T-cell (primary cell): ENCODE measurements around a stretch of chr6.

DNA sequence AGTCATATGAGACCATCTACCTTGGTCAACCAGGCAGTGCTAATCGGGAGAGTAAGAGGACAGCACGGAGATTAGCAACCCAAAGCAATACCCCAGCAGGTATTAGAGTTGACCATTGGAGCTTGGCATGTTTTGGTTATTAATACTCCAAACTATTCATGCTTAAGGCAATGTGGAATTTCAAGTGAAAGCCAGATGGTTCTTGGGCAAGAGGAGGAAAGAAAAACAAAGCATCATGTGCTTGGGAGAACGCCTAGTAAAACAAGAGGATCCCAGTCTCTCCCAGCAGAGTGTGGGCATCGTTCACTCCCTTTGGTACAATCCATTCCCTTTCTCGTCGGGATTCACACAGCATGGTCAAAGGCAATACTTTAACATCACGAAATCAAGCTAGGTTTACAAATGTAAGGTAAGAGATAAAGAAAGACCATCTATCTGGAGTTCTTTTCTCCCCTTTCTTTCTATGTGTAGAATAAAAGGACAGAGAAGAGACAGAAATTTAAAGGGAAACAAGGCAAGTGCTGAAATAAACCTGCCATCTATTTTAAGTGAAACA lies 349.8 kb downstream of the PRKN start:
- PRO-cap, 7 experiments = no peak in any of the 7 experiments

DNA sequence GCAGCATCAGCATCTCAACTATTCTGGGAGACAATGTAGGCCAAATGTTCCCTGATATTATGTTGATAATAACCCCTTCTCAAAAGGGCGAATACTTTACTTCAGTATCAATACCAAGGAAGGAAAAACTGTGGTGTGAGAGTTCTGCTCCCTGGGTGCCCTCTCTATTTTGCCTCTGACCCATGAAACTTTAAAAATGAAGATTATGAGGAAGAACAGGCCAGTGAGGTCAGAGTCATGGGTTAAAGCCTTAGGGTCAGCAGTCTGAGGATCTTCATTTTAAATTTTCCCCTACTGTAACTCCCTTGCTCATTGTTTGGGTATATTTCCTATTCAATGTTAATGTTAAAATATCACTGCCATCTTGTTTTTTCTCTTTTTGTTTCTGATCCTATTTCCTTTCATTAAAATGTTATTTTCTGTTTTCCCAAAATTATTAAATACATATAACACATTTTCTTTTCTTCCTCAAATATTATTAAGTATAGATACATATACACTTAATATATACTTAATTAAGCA lies 47.9 kb downstream of the PRKN start:
- PRO-cap, 7 experiments = no peak in any of the 7 experiments

DNA sequence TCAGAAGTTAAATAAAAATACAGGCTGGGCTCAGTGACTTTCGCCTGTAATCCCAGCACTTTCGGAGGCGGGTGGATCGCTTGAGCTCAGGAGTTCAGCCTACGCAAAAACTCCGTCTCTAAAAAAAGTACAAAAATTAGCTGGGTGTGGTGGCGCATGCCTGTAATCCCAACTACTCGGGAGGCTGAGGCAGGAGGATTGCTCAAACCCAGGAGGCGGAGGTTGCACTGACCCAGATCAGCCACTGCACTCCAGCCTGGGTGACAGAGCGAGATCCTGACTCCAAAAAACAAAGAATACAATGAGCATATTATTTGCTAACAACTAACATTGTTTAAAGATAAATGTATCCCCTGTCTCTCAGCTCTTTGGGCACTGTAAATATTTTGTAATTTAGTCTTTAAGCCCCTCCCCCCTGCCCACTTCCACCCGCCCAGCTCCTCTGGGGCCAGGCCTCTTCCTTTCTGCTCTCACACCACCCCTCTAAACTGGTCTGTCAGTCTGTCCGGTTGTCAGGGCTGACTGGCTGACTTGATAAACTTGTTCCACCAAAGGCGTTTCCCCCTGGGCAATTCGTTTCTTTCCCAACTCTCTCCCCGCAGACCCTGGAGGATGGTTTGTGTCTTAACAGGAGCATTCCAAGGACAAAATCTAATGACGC lies 62.4 kb upstream of the QKI start:
- PRO-cap, 7 experiments = no peak in any of the 7 experiments

- PRO-cap, 7 experiments = no peak in any of the 7 experiments
Observed at GRCh38 chr6:163354889-163356051, 59.2 kb upstream of the QKI start.

DNA sequence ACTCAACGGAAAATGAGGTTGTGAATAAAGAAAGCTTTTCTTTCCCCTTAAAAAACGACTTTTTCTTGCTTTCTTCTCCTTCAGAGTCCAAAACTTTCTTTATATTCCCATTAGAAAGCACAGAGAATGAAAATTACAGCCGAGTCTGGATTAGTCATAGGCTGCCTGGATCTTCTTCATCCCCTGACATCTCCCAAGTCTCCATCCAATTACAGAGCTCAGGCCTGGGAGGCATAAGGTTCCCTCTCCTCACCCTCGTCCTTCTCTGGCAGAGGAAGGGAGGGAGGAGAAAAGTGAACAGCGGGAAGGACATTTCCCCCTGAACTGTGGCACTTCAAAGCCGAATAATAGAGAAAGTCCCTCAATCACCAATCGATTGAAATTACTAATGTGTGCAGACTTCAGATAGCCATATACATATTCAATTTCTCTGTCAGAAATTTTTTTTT lies 28.0 kb upstream of the QKI start:
- PRO-cap, 7 experiments = no peak in any of the 7 experiments

- PRO-cap, 7 experiments = no peak in any of the 7 experiments
Observed at GRCh38 chr6:163393896-163394267, 20.6 kb upstream of the QKI start.

DNA sequence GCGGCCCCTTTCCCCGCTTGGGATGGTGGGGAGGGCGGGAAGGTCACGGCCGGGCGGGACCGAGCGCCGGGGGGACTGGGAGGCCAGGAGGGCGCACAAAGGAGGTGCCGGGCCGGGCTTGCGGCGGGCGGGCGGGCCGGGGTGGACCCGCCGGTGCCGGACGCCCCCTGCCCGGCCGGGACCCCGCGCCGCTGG lies 759 bp downstream of the QKI start:
- PRO-cap, 7 experiments = no peak in any of the 7 experiments

DNA sequence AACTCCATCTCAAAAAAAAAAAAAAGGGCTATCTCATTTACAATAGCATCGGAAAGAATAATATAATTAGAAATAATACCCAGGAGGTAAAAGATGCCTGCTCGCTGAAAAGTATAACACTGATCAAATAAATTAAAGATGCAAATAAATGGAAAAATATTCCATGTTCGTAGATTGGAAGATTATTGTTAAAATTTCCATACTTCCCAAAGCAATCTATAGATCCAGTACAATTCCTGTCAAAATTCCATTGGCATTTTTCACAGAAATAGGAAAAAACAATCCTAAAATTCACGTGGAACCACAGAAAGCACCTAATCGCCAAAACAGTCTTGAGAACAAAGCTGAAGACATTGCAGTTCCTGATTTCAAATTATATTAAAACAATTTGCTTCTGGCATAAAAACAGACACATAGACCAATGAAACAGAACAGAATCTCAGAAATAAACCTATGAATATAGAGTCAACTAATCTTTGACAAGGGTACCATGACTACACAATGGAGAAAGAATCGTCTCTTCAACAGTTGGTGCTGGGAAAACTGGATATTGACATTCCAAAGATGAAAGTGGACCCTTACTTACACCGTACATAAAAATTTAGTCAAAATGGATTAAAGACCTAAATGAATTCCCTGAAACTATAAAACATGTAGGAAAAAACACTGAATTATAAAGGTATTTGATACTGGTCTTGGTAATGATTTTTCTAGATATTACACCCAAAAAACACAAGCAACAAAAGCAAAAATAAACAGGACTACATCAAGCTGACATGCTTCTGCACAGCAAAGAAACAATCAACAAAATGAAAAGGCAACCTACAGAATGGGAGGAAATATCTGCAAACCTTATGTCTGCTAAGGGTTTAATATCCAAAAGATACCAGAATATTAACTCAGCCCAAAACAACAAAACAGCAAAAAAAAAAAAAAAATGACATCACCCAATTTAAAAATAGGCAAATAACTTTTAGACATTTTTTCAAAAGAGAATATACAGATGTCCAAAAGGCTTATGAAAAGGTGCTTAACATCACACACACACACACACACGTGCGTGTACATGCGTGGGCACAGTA lies 51.9 kb downstream of the QKI start:
- PRO-cap, 7 experiments = no peak in any of the 7 experiments

GRCh38 chr6:163476230-163476819 lies 61.8 kb downstream of the QKI start:
- PRO-cap, 7 experiments = no peak in any of the 7 experiments

- PRO-cap, 7 experiments = no peak in any of the 7 experiments
Observed at GRCh38 chr6:163506841-163507639, 92.5 kb downstream of the QKI start.

GRCh38 chr6:163526436-163526768 lies 111.9 kb downstream of the QKI start:
- PRO-cap, 7 experiments = no peak in any of the 7 experiments

DNA sequence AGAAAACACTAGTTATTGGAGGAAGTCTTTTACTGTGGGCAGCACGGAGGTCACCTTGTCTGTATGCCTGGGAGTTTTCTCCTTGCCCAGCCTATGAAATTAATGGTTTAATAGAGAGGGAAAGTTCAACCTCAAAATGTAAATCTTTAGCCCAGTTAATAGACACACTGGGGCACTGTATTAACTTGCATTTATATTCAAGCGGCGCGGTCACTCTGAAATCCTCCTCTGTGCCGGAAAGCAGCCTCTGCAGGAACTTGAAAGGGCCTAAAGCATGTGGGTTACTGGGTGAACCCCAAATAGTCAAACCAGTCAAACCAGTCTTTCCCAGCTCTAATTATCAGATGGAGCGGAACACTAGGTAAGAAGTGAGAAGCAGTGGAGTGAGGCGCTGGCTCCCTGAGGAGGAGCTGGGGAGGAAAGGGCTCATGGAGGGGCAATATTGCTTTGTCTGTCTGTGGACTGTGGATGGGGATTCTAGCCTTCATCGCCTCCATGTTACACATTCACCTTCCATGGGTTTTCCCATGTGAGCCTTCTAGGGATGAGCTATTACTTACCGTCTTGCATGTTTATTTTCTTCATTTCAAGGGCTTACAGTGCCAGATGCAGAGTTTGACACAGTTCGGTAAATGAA lies 531.3 kb downstream of the QKI start:
- PRO-cap, 7 experiments = no peak in any of the 7 experiments

GRCh38 chr6:164069155-164069728 lies 654.7 kb downstream of the QKI start:
- PRO-cap, 7 experiments = no peak in any of the 7 experiments

DNA sequence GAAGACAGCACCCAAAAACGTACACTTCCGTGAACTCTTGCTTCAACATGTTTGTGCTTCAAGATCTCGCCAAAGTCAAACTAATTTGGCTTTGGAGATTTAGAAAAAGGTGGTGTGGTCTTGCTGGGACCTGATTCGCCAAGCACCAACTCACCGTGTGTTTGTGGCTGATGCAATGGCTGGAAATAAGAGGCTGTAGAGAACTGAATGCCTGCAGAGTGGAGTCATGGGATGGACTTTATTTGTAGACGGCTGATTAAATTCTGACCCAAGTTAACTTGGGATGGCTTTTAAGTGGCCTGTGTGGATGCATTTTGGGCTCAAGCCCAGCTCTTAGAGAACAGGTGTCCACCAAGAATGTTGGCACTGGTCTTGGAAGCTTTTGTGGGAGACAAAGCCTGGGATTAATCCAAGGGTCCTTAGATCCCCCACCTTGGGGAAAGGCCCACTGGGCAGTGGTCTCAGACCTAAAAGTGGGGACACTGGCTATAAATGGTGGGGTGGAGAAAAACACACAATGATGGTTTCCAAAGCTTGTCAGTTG lies 693.1 kb downstream of the QKI start:
- PRO-cap, 7 experiments = no peak in any of the 7 experiments

DNA sequence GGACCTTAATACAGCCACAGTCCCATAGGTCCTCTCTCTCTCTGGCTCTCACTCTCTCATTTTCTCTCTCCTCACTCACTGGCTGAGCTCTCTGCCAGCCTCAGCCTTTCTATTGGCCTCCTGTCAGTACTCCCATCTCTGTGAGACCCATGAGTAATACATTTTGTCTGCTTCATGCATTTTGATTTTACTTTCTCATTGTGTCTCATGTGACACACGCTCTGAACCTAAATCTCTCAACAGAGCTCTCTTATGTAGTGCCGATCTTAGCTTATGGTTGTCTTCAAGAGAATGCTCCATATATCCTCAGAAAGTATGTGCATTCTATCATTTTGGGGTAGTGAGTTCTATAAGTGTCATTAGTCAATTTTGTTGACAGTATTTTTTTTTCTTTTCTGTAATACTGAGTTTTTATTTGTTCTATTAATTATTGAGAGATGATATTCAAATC lies 907.4 kb downstream of the C6orf118 start:
- PRO-cap, 7 experiments = no peak in any of the 7 experiments

DNA sequence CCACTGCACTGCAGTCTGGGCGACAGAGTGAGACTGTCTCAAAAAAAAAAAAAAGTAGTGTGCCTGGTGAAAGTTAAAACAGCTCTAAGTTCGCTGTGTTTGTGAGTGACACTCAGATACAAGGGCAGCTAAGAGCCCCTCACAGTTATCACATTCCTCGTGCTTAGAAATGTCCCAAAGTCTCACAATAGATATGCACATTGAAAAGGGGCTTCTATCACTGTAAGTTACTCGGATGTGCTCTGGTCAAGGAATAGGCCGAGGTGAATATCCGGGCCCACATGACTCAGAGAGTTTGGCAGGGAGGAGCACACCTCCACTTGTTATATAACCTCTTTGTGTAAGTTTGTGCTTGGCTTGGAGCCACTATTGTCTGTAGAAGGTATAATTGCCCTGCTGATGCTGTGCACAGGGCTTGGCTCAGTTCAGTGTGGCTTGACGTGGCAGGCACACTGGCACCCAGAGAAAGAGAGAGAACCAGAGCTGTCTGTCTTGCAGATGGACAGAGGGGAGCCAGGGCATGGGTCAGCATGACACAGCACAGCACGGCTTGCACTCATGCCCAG lies 482.7 kb downstream of the C6orf118 start:
- PRO-cap, 7 experiments = no peak in any of the 7 experiments

DNA sequence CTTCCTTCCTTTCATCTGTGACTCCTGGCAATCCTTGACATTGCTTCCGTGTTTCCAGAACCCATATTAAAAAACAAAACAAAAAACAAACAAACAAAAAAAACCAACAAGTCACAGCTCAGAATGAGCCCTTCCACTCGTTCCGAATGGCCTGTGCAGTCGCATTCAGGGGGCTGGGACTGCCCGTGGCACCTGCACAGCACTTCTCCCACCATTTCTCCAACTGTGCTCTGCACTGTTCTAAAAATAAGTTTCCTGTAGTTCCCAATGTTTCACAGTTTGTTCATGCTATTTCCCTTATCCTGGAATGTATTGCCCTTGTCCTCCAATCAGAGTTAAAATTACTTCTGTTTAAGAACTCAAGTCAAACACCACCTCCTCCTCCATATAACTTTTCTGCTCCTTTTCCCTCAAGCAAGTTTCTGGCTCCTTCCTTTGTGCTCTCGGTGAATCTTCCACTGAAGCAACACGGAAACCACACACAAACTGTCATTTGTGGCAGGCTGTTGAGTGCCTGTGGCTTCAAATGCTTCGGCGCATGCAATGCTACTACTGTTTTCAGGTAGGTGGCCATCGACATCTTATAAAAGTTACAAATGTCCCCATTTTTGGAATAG lies 57.8 kb downstream of the PDE10A start:
- PRO-cap, 7 experiments = no peak in any of the 7 experiments

GRCh38 chr6:165752860-165753125 lies 89.8 kb upstream of the PDE10A start:
- PRO-cap, 7 experiments = peak in 1 of 7 experiments; most common plus-strand start chr6:165752983 (in 1)

GRCh38 chr6:165847297-165847679 lies 184.2 kb upstream of the PDE10A start:
- PRO-cap, 7 experiments = no peak in any of the 7 experiments

DNA sequence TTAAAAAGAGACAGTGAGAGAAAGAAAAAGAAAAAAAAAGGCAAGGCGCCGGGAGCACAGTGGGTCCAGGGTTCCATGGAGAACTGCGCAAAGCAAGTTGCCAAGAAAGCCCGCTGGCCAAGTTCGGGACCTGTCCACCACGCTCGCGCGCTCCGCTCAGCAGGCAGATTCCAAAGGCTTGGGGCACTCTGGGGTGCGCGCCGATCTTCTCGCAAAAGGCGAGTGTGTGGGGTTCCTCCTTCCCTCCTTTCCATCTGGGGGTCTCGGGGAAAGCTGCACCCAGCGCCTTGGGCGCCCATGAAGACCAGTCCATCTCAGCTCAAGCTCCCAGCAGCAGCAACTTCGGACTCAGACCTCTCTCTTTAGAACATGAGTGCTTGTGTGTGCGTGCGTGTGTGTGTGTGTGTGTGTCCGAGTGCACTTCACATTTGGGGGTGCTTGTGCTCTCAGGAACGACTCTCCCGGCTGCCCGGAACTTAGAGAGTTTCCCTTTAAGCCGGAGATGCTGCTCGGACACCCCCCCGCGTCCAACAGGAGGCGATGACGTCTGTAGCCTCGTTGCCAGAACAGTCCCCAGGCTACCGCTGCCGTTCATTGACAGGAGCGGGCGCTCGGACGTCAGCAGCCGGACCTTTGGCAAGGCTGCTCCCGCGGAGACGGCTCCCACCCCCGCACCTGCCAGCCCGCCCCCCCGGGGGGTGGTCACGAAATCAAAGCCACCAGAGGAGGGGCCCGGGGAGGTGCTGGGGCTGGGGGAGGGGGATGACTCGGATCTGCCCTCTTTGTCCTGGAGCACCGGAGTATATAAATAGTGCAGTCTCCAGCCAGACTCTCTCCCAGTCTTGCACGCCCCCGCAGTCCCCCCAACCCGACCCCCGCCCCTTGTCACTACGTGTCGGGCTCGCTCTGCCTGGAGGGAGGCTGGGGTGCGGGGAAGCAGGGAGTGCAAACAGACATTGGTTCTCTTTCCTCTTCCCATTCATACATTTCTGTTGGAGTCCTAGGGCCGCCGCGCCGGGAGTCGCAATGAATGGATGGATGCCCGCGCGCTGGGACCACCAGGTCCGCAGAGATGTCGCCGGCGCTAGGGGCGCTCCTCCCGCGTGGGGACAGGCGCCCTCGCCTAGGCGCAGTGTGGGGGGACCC lies 179.7 kb downstream of the TBXT start:
- PRO-cap, 7 experiments = no peak in any of the 7 experiments